Hair follicular keratinocyte (primary cell): ENCODE results near the gene AKR1D1.

- RAMPAGE, long total RNA = no peak
Observed at GRCh38 chr7:135171271-135172371, 1.1 kb upstream of the CYREN start.

DNA sequence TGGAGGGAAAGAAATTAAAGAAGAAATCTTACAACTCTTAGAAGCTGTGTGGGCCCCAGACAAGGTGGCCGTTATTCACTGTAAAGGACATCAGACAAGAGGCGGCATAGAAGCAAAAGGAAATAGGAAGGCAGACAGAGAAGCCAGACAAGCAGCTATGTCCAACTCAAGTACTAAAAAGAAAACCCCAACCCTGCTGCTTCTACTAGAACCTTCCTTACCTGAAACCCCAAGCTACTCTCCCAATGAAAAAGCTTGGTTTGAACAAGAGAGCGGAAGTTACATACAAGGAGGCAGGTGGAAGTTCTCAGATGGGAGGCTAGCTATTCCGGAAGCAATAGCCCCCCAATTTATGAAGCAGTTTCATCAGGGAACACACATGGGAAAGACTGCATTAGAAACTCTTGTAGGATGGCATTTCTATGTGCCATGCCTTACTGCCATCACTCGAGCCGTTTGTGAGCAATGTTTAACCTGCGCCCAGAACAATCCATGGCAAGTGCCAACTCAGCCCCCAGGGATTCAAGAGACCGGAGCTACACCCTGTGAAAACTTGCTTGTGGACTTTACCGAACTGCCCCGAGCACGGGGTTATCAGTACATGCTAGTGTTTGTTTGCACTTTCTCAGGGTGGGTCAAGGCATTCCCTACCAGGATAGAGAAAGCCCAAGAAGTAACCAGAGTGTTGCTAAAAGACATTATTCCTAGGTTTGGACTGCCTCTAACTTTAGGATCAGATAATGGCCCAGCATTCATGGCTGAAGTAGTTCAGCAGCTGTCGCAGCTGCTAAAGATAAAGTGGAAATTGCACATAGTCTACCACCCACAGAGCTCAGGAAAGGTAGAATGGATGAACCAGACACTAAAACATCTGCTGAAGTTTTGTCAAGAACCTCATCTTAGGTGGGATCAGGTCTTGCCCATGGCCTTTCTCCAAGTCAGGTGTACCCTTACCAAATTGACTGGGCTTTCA is 8.7 kb upstream of the CYREN start:
- RAMPAGE, long total RNA = no peak

DNA sequence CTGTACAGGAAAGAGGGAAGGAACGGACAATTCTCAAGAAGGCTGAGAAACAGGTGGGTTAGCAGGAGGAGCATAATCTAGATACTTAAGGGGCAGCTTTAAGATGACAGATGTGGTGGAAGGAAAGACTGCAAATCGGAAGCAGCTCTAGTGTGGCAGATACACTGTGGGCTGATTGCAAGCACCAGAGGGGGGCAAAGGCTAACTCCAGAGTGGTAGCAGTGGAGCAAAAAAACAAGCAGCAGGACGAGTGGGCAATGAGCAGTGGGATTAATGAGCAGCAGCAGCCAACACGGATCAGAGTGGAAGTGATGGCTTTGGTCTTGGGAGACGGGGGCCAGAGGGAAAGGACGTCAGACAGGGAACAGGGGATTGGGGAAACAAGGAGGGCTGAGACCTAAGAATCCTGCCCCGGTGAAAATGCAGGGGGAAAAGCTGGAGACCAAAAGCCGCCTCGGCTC is 714 bp downstream of the CNOT4 start:
- RAMPAGE, long total RNA = no peak

- RAMPAGE, long total RNA = no peak
Observed at GRCh38 chr7:135937433-135938249, 39.5 kb downstream of the MTPN start.

DNA sequence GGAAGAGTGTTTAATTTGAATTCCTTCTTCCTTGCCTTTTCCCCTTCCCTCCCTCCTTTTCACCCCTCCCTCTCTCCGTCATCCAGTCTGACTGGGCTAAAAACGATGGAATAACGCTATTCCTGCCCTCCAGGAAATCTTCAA is 413 bp upstream of the MTPN start:
- RAMPAGE, long total RNA = no peak

DNA sequence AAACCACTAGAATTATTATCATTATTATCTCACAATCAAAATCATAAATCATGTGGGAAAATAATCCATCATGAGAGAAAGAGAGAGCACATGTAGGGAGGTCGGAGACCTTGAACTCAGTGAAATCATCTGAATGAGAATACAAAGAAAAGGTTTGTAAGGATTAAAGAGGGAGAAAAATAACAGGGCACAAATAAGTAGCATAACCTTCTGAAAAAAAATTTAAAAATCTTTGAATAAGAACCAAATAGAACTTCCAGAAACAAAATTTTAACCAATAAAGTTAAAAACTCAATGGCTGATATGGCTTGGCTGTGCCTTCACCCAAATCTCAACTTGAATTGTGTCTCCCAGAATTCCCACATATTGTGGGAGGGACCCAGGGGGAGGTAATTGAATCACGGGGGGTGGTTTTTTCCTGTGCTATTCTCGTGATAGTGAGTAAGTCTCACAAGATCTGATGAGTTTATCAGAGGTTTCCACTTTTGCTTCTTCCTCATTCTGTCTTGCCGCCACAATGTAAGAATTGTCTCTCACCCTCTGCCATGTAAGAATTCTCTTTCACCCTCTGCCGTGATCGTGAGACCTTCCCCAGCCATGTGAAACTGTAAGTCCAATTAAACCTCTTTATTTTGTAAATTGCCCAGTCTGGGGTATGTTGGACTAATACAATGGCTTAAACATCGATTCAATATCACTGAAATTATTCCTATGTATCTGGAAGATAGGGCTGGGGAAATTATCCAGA is 115.4 kb upstream of the MTPN start:
- RAMPAGE, long total RNA = no peak

DNA sequence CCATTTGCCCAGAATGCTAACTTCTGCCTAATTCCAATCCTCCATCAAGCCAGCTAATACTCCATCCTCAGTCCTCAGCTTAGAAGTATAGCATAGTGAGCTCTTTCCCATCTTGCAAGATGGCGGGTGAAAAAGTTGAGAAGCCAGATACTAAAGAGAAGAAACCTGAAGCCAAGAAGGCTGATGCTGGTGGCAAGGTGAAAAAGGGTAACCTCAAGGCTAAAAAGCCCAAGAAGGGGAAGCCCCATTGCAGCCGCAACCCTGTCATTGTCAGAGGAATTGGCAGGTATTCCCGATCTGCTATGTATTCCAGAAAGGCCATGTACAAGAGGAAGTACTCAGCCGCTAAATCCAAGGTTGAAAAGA is 124.9 kb downstream of the DGKI start:
- RAMPAGE, long total RNA = no peak

DNA sequence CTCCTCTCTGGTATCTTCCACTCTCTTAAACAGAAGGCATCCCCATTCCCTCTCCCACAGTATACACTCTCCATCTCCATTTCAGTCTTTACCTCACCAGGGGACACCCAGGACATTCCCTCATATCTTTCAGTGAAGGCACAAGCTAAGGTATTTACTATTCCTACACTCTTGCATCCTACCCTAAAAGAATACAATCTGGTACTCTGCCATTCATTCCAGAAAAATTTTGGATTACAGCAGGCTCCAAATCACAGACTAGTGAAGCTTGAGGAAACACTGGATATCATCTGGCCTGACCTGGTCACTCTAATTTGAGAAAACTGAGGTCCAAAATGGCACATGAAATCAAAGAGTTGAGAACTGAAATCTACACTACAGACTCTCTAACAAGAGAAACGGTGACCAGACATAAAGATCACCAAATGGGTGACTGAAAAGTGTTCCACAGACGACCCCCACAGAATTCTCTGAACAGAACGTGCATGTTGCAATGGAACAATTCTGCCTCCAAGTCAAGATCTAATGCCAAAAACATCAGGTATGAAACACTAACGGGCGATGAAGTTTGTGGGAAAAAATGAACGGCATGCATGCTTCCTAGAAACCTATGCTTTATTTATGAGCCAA is 61.6 kb downstream of the CREB3L2 start:
- RAMPAGE, long total RNA = no peak

- RAMPAGE, long total RNA = no peak
Observed at GRCh38 chr7:137989480-137990231, 12.2 kb downstream of the CREB3L2 start.

DNA sequence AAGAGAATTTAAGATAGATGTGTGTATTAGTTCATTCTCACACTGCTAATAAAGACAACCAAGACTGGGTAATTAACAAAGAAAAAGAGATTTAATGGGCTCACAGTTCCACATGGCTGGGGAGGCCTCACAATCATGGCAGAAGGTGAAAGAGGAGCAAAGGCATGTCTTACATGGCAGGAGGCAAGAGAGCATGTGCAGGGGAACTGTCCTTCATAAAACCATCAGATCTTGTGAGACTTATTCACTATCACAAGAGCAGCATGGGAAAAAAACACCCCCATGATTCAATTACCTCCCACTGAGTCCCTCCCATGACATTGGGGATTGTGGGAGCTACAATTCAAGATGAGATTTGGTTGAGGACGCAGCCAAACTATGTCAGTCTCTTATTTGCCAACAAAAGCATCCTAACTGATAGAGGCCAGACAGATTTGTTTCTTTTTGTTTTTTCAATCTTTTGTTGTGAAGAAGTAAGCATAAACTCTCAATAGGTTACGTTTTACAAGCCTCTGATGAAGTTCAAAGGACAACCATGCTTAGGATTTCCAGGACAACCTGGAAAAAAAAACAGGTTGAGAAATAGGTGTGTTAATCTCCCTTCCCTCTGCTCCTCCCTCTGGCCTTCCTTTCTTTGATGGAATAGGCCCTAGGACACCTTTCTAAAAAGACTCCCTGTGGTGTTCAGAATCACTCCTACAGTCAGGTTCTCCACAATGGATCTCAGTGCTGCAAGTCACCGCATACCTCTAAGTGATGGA is at the start of gene AKR1D1:
Gene AKR1D1 (plus strand): TSS at position 657 of the 761 bp plus-strand sequence.
- RAMPAGE, long total RNA = no peak

DNA sequence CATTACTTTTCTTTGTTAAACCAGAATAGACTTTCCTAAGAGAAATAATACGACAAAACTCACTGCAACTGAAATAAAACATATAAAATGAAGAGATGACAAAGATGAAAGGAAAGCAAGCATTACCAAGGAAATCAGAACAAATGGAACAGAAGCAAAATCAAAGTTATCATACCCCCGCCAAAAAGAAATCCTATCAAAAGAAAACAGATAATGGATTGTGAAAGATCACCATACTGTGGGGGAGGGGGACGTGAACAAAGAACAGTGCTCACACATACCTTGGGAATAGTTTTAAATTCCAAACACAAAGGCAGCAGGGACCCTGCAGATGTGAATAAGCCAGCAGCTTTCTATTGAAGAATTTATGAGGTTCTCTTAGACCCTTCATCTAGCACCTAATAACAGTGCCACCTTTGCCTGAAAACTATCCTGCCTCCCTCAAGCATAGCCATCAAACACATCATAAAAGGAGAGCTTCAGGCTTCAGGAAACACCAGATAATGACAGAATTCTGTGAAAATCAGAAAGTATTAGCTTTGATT is 94.0 kb downstream of the AKR1D1 start:
- RAMPAGE, long total RNA = no peak

DNA sequence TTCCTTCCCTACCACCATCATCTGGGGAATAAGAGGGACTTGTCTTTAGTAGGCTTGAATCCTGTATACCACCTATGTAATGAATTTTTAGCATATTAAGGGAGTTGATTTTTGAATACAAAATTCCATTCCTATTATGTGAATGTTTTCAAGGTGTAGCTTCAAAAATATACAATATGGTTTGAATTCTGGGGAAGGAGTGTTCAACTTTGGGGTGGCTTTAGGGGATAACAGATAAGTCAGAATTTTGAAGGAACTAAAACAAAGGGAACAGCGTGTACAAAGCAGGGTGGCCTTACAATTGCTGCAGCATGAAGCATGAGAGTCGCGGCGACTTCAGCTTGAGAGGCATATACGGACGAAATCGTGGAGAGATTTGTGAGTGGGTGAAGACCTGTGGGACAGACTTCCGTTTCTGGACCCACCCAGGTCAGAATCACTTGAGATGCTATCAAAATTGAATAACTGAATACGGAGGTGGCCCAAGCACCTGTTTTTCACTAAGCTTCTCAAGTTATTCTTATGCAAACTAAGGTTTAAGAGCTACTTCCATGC is 1.6 kb upstream of the TRIM24 start:
- RAMPAGE, long total RNA = no peak

DNA sequence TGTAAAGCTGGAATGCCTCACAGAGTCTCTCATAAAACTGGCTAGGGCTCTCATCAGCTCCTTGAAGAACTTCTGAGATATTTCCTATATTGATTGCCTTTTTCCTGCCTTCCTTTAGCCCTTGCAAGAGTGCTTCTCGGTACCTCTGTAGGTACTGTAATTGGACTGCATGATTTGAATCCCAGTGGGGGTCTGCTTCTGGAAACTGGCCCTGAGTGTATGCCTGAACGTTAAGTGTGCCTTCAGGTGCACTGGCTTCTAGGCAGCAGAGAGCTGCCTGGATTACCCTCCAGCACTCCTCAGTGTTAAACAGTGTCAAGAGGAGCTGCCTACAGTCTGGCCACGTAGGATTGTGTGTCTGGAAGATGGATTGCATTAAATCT is 103.6 kb downstream of the TRIM24 start:
- RAMPAGE, long total RNA = no peak

- RAMPAGE, long total RNA = no peak
Observed at GRCh38 chr7:138727203-138727731, 26.1 kb upstream of the SVOPL start.

GRCh38 chr7:139026107-139027302 is 9.3 kb downstream of the ZC3HAV1L start:
- RAMPAGE, long total RNA = no peak

GRCh38 chr7:139068335-139068896 is 32.6 kb upstream of the ZC3HAV1L start:
- RAMPAGE, long total RNA = no peak

- RAMPAGE, long total RNA = no peak
Observed at GRCh38 chr7:139301357-139302302, 39.5 kb upstream of the FMC1 start.

- RAMPAGE, long total RNA = no peak
Observed at GRCh38 chr7:139358934-139359564, 645 bp upstream of the LUC7L2 start.

GRCh38 chr7:139482689-139482809 is 924 bp downstream of the KLRG2 start:
- RAMPAGE, long total RNA = no peak

GRCh38 chr7:139624342-139625478 is 101.2 kb downstream of the CLEC2L start:
- RAMPAGE, long total RNA = no peak